Endometrial microvascular endothelial cells (primary cell): ENCODE measurements around the genes ZNF567, ZNF420, ZNF793 and ZNF540.

DNA sequence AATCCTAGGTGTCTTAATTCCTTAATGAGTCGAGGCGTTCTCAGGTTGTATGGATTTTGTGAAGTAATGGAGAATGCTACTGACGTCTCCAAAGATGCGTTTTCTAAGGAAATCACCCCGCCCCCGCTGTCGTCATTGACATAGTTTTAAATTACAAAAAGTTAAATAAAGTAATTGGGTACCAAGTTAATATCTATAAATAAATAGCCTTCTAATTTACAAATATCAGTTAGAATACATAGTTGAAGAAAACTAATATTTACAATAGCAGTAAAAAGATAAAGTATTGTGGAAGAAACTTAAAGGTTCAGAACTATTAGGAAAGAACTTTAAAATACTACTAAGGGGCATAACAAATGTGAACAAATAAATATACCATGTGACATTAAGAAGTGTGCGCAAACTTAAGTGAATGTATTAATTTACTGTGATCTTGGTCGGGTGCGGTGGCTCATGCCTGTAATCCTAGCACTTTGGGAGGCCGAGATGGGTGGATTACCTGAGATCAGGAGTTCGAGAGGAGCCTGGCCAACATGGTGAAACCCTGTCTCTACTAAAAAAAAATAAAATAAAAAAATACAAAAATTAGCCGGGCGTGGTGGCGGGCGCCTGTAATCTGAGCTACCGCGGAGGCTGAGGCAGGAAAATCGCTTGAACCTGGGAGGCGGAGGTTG, 1.2 kb downstream of the ZNF146 start:
- RAMPAGE, long total RNA, result no peak

DNA sequence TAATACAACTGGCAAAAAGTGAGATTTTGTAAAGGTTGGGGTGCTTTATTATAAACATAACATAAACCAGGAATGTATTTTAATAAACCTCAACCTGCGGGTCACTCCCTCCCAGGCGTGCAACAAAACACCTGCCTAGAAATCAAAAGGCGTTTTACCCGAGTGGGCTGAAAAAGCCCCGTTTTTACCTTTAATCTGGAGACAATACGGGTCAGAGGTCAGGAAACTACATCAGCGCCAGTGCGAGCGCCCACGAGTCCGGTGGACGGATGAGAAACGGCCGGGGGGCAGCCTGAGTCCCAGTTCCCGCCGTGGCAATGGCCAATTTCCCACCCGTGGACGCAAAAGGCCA, 47.8 kb downstream of the ZFP14 start:
- RAMPAGE, long total RNA, result no peak

DNA sequence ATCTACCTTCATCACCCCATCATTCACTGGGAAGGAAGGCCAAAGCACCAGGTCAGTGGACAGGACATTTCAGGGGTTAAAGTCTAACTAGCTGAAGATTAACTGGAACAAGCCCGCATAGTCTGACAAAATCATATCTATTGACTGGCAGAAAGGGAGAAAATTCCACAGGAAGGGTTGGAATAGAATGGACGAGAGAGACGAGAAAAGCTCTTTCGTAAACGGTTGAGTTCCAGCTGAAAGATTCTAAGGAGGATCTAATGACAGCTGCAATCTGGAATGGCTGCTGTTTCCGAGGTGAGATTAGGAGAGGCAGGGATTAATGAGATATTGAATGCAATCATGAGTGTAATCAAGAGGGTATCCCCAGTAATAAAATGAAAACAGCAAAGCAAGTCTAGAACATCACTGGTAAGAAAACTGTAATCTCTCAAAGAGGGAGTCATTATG, 1.1 kb downstream of the ZFP14 start:
- RAMPAGE, long total RNA, result no peak

DNA sequence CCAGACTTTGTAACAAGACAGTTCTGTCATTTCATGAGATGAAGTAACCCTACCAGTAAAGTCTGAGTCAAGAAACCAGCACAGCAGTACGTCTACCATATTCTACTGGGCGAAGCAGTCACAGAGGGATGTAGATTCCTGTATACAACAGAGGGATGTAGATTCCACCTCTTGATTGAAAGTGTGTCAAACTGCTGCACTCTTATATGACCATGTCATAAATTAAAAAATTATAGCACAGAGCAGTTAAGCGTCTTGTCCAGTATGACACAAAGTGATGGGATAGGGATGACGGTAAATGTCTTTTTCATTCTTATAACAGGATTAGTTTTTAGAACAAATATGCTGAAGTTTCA, 13.2 kb upstream of the ZFP14 start:
- RAMPAGE, long total RNA, result no peak

DNA sequence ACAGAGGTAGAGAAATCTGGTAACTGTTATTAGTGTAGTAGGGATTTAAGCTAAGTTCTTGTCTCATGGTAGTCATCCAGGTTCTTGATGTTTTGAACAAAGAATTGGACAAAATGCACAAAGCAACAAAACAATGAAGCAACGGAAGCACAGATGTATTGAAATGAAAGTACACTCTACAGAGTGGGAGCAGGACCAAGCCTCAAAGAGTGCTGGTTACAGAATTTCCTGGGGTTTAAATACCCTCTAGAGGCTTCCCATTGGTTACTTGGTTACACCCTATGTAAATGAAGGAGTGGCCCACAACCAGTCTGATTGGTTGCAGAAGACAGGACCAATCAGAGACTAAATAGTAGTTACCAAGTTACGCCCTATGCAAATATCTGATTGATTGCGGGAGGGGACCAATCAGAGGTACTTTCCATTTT, 5.3 kb upstream of the ZFP82 start:
- RAMPAGE, long total RNA, result no peak

- RAMPAGE, long total RNA, result start-site peak on the plus strand at chr19:36687606-36687620, 20 and 23 reads in 2 replicates
Measured at GRCh38 chr19:36687122-36688416, at the start of gene ZNF567. ZNF567 (plus strand) TSS chr19:36687612.

DNA sequence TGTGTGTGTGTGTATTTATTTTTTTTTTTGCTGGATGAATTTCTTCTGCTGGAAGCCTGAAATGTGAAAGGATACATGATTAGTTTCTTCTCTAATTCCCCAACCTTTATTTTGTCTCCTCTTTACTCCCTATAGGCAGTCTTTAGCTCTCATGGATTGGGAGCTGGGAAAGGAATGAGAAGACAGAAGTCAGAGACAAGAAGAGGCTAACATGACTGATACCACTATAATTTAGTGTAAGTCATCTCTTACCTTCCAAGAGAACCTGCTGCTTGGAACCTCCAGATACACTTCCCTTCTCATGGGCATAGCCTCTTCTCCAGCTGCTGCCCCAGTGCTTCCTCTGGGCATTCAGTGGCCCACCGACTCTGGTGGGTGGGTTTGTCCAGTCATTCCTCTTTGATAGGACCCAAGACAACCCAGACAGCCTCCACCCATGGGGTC, 1.9 kb downstream of the ZNF567 start:
- RAMPAGE, long total RNA, result no peak

GRCh38 chr19:37077520-37078721, at the start of gene ZNF420:
ZNF420 (plus strand) TSS chr19:37078433.
- RAMPAGE, long total RNA, result start-site peak on the plus strand at chr19:37078426-37078473, 53 and 56 reads in 2 replicates

DNA sequence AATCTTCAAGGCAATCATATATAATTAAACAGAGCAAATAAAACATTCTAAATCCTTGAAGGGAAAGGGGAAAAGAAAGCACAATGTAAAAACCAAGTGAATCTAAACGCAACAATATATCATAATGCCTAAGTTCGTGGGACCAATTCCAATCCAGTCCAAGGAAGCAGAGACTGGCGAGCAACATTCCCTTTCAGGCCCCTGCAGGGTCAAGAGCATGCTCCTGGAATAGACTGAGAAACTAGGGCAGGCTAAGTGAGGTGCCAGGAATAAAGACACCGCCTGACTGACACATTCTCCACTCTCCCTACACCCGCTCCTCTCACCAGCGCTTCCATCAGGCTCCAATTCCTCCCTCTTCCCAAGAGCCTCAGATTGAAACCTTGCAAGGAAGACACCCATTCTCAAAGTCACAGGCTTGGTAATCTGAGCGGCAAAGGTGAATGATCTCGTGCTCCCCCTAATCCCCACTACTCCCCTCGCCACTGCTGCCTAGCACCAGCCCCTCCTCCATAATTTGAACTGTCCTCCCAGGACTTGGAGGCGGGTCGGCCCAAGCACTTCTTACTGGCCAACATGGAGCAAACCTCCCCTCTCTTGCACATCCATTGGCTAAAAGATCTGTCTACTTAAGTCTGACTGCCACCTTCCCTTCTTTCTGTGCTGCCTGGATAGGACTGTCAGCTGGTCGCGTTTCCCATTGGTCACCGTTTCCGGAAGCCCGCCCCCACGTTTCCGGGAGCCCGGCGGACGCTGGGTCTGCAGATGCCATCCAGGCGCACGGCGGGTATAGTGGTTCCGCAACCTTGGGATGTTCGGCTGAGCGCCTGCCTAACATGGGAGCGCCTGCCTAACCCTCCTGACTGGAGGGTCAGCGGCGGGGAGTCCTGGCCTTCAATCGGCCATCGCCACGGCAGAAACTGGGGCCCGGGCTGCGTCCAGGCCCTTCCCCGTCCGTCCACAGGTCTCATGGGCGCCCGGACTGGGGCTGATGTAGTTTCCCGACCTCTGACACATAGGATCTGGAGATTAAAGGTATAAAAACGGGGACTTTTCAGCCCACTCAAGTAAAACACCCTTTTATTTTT, 33.5 kb downstream of the ZNF383 start:
- RAMPAGE, long total RNA, result no peak

DNA sequence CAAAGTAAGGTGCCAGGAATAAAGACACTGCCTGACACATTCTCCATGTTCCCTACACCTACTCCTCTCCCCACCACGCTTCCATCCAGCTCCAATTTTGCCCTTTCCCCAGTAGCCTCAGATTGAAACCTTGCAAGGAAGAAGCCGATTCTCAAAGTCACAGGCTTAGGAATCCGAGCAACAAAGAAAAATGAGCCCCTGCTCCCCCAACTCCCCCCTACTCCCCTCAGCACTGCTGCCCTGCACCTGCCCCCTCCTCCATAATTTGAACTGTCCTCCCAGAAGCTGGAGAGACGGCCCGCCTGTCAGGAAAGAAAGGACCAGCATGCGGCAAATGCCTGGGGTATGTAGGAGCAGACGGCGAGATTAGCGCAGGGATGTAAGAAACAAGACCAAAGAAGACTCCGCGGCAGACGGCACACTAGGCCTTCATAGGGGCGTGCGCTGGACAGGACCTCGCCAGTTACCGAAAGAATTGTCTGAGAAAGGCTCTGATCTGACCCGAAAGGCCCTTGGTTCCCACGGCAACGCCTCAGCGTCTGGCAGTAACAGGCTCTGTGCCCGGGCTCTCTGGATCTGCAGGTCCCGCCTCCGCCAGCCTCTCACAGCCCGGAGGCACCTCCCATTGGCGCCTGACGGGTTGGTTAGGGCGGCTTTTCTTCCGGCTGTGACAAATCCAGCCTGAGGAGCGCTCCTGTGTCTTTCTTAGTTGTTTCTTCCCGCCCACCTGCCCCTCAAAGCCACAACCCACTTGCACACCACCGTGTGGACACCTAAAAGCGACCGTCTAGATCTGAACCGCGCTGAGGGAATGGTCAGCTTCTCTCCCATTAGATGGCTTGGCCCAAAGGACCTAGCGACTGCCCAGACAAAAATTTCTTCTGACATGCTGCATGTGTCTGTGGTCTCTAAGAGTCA, 21.9 kb upstream of the ZNF875 start:
- RAMPAGE, long total RNA, result no peak

DNA sequence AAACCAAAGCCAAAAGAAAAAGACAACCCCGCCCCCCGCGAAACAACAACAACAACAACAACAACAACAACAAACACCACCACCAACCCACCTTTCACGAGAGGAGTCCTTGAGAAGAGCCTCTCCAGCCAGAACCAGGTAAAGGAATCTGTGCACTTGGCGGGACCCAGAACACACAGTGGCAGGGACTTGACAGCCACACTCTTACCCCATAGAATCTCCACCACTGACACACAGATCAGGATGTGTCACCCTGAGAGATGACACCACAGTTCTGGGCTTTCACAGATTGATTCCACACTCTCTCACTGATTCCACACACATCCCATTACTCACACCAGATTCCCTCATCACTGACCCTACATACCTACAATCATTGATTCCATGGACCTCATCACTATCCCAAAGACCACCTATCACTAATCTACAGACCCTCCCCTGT, 21.3 kb upstream of the ZNF875 start:
- RAMPAGE, long total RNA, result no peak

DNA sequence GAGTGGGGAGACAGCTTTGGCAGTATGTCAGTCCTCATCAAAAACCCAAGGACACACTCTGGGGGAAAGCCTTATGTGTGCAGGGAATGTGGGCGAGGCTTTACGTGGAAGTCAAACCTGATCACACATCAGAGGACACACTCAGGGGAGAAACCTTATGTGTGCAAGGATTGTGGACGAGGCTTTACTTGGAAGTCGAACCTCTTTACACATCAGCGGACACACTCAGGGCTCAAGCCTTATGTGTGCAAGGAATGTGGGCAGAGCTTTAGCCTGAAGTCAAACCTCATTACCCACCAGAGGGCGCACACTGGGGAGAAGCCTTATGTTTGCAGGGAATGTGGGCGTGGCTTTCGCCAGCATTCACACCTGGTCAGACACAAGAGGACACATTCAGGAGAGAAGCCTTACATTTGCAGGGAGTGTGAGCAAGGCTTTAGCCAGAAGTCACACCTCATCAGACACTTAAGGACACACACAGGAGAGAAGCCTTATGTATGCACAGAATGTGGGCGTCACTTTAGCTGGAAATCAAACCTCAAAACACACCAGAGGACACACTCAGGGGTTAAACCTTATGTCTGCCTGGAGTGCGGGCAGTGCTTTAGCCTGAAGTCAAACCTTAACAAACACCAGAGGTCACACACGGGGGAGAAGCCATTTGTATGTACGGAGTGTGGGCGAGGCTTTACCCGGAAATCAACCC, 8.1 kb upstream of the ZNF527 start:
- RAMPAGE, long total RNA, result no peak

GRCh38 chr19:37506669-37507361, at the start of gene ZNF793:
ZNF793 (plus strand) TSS chr19:37506939.
- RAMPAGE, long total RNA, result no peak

DNA sequence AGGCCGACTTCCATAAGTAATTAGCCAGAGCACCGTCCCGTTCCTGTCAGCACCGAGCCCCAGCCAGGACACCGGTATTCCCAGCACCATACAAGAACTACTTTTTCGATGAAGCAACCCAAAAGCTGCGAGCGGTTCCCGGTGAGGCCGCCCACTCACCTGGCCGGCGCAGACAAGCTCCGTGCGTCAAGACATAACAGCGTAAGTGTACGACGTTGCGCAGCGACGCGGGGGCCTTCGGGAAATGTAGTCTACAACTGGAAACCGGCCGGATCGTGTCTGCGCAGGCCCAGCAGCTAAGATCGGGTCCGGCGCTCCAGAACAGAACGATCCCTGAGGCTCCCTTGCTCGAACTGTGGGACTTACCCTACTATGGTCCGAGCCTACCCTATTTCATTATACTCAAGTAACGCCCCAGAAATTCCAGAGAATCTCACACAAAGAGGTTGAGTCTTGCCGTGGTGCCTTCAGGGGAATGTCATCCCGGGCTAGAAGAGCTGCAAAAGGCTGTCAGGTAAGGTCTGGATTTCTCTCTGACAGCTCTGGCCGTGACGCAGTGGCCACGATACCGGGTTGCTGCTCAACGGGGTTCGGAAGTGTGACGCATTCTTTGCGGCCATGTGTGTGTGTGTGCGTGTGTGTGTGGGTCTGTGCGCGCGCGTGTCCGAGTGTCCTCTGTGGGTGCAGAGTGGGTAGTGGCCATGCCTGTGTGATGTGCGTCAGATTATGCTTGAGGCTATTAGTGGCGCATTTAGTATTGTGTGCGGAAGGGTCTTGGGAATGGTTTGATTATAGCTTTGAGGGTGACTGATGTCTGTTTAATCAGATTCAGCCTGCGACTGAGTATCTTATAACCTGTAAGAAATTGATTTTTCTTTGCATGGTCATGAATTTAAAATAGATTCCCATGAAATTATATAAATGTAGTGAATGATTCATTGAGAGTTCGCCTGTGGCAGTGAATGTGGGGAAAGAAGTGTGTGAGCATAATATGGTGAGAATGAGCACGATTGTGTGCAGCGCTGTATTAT, at the start of gene ZNF540:
Gene ZNF540, plus strand, starts transcription at position 295 of the 1,031 bp plus-strand sequence.
- RAMPAGE, long total RNA, result no peak

- RAMPAGE, long total RNA, result no peak
Measured at GRCh38 chr19:37635848-37636320, 19.4 kb downstream of the ZFP30 start.

GRCh38 chr19:38004240-38004473, 97.1 kb downstream of the SIPA1L3 start:
- RAMPAGE, long total RNA, result no peak

DNA sequence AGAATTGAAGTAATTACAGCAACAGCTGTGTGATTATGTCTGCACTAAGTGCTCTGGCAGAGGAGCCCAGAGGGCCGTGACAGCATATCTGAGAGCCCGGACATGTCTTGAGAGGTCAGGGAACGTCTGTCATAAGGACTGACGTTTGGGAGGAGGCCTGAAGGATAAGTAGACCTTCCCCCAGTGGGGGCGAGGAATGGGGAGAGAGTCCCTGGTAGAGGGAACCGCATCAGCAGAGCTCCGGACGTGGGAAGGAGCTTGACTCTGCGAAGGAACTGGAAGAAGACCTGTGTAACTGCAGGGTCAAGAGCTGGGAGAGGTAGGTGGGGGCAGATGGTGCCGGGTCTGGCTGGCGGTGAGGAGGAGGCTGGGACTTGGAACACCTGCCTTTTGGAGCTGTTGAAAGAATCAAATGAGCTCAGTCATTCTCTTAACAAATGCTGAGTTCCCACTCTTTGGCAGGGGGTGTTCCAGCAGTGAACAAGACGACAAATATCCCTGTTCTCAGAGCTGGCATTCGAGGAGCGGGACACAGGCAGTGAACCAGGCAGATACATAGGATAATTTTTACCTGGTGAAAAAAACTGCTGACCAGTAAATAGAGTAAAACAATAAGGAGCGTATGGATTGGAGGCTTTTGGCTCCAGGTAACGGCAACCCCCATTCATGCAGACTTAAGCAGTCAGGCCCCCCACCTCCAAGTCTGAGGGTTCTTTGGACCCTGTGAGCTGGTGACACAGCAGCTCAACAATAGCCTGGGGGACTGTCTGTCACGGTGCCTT, 130.3 kb downstream of the SIPA1L3 start:
- RAMPAGE, long total RNA, result no peak

GRCh38 chr19:38185315-38185909, 38.6 kb downstream of the DPF1 start:
- RAMPAGE, long total RNA, result no peak

DNA sequence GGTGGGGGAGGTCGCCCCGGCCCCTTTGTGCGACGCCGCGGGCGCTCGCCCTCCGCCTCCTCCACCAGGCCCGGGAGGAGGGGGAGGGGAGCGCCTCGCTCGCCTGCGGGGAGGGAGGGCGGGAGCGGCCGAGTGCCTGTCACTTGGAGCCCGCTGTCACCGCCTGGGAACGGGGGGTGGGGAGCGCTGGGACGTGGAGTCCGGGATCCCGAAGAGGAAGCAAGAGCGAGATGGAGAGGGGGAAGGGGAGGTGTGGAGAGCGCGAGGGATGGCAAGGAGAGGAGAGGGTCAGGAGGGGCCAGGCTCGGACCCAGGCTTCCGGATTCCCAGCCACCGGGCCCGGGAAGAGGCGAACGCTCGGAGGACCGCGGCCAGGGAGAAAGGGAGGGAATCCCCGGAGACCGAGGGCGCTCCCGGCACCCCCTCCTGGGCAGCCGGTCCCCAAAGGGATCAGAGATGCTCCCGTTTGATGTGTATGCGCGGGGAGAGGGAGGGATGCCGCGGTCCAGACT, 4.5 kb upstream of the DPF1 start:
- RAMPAGE, long total RNA, result no peak

DNA sequence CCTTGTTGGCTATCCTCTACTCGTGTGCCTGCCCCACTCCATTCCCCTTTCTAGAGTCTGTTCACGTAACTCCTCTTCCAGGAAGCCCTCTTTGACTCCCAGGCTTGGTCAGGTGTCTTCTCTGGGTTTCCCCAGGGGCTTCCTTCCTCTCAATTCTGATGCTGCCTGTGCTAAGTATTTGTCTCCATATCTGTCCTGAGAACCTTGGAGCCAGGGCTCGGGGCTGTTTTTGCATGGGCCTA, 781 bp upstream of the SPINT2 start:
- RAMPAGE, long total RNA, result no peak